Fibroblast of villous mesenchyme (primary cell): ENCODE measurements around a stretch of chr7.

- CAGE, long polyA plus RNA: no peak
Measured at GRCh38 chr7:35753841-35754779, 46.7 kb upstream of the SEPTIN7 start.

DNA sequence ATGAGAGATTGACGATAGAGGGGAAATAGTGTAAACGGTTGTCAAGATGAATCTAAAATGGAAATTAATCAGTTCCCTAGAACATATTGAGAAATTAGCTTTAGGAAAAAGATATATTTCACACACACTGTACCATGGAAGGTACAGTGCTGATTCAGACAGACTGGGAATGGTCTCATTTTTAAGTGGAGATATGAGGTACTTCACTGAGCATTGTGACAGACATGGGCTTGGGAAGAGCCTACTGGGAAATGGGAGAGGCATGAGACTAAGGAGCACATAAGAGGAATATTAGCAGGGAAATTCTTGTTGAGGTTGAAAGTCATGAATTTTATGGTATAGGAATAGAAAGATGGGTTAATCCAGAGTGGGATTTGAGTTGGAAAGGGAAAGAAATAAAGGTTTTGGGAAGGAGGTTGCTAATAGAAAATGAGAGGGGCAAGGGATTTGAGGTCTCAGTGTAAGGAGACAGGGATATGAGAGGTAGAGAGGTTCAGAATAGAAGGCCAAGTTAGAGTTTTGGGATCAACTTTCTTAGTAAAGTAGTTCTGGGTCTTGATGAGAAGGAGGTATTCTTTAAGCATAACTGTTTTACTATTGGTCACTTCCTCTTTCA, 68.0 kb downstream of the SEPTIN7 start:
- CAGE, long polyA plus RNA: no peak

- CAGE, long polyA plus RNA: no peak
Measured at GRCh38 chr7:35981600-35981890, 171.5 kb upstream of the EEPD1 start.

GRCh38 chr7:36084393-36084974, 68.6 kb upstream of the EEPD1 start:
- CAGE, long polyA plus RNA: no peak

- CAGE, long polyA plus RNA: no peak
Measured at GRCh38 chr7:36116444-36116927, 36.6 kb upstream of the EEPD1 start.

GRCh38 chr7:36128495-36129023, 24.5 kb upstream of the EEPD1 start:
- CAGE, long polyA plus RNA: no peak

- CAGE, long polyA plus RNA: no peak
Measured at GRCh38 chr7:36181522-36181917, 28.5 kb downstream of the EEPD1 start.

- CAGE, long polyA plus RNA: no peak
Measured at GRCh38 chr7:36192036-36192661, 39.1 kb downstream of the EEPD1 start.

- CAGE, long polyA plus RNA: no peak
Measured at GRCh38 chr7:36494855-36495226, 105.2 kb downstream of the ANLN start.

DNA sequence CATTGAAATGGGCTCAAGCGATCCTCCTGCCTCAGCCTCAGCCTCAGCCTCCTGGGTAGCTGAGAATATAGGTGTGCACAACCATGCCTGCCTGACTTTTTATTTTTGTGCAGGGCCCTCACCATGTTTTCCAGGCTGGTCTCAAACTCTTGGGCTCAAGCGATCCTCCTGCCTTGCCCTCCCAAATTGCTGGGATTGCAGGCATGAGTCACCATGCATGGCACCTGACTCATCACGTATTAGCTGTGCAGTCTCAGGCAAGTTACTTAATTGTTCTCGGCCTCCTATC, 117.1 kb downstream of the ANLN start:
- CAGE, long polyA plus RNA: no peak

- CAGE, long polyA plus RNA: no peak
Measured at GRCh38 chr7:36723321-36723799, 934 bp downstream of the AOAH start.

GRCh38 chr7:36945729-36946378, 221.6 kb upstream of the AOAH start:
- CAGE, long polyA plus RNA: no peak

GRCh38 chr7:36950817-36951638, 226.7 kb upstream of the AOAH start:
- CAGE, long polyA plus RNA: no peak

DNA sequence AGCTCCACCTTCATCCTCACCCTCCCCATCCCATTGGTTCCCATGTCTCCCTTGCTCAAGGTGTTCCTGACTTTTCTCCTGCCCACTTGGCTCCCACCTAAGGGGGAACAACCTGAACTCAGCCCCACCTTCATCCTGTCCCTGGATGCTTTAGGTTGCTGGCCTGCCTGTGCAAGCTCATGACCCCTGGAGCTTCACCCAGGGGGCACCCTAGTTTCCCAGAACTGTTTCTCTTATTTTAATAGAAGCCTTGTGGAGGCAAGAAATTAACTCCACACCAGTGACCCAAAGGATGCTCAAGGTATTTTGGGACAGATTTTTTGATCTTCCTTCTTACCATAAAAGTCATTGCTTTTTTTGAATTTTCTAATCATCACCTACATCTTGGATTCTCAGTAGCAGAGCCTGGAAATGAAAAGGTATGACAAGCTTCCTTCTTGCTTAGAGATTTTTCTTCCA, 313.9 kb upstream of the AOAH start:
- CAGE, long polyA plus RNA: no peak

DNA sequence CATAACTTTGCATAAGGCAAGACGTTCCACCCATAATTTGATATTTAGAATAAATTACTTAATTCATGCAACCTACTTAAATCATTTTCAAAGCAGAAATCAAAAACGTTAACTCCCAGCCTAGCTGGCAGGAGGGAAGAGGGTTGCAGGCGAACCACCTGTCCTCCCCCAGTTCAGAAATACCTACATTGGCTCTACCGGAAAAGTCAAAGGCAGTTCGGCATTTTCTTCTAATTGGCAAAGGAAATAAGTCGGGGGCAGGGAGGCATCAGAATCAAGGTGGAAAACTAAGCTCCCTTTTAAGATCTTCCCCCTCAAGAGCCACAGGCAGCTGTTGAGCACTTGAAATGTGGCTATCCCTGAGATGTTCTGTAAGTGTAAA, 876 bp upstream of the ELMO1 start:
- CAGE, long polyA plus RNA: no peak

GRCh38 chr7:37513937-37514597, 65.4 kb upstream of the ELMO1 start:
- CAGE, long polyA plus RNA: no peak

DNA sequence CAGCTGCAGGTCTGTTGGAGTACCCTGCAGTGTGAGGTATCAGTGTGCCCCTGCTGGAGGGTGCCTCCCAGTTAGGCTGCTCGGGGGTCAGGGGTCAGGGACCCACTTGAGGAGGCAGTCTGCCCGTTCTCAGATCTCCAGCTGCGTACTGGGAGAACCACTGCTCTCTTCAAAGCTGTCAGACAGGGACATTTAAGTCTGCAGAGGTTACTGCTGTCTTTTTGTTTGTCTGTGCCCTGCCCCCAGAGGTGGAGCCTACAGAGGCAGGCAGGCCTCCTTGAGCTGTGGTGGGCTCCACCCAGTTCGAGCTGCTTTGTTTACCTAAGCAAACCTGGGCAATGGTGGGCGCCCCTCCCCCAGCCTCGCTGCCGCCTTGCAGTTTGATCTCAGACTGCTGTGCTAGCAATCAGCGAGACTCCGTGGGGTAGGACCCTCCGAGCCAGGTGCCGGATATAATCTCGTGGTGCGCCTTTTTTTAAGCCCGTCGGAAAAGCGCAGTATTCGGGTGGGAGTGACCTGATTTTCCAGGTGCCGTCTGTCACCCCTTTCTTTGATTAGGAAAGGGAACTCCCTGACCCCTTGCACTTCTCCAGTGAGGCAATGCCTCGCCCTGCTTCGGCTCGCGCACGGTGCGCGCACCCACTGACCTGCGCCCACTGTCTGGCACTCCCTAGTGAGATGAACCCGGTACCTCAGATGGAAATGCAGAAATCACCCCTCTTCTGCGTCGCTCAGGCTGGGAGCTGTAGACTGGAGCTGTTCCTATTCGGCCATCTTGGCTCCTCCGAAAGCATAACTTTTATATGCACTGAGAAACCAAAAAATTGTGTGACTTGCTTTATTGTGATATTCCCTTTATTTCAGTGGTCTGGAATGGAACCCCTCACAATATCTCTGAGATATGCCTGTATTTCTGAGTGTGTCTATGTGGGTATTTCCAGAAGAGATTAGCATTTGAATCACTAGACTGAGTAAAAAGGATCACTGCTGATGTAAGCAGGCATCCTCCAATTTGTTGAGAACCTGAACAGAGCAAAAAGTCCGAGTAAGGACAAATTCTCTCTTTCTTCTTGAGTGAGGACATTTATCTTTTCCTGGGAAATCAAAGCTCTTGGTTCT, 65.9 kb upstream of the GPR141 start:
- CAGE, long polyA plus RNA: no peak

- CAGE, long polyA plus RNA: no peak
Measured at GRCh38 chr7:37987603-37988288, 67.3 kb downstream of the EPDR1 start.

GRCh38 chr7:38232765-38233764, 55.0 kb downstream of the STARD3NL start:
- CAGE, long polyA plus RNA: no peak

DNA sequence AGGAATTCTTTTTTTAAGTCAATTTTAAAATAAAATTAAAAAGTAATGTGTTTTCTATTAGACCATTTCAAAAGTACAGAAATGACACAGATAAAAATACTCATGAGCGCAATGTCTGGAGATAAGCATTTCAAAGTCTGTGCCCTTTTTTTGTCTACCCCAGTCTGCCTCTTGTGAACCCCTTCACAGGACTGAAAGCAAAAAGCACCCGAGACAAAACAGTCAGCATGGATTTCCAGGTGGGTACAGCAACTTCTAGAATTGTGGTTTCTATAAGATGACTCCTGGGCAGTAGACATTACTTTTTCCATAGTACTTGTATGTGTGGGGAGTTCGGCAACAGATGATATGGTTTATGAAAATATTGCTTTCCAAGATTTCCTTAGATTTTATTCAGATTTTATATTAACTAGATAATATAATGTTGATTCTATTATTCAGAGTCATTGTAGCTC, 135.7 kb downstream of the STARD3NL start:
- CAGE, long polyA plus RNA: no peak